Measurements from ENCODE around the genes SSR2 and SMG5.

GRCh38 chr1:155323189-155324080 is 2.7 kb downstream of the RUSC1 start:
- PRO-cap, result bidirectional peak, plus-strand start at chr1:155323463, minus-strand start at chr1:155323125; bidirectional peak, plus-strand start at chr1:155323923, minus-strand start at chr1:155323812
- RAMPAGE, long total RNA, 3 experiments, result start-site peak on the minus strand in 2 of 3 experiments, at chr1:155323543-155323805 at its widest, 5 to 10 reads per replicate

DNA sequence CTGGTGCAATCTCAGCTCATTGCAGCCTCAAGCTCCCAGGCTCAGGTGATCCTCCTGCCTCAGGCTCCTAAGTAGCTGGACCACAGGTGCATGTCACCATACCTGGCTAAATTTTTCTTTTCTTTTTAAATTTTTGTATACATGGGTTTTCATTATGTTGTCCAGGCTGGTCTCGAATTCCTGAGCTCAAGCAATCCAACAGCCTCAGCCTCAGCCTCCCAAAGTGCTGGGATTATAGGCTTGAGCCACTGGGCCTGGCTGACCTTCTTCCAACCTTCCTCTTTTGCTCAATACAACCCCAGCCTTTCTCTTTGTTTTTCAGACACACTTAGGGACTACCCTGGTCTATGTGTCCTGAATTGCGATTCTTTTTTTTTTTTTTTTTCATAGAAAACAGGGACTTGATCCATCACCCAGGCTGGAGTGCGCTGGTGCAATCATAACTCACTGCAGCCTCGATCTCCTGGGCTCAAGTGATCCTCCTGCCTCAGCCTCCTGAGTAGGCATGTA is 67.7 kb downstream of the RUSC1 start:
- PRO-cap, result no peak
- RAMPAGE, long total RNA, 3 experiments, result start-site peak on the minus strand in 1 of 3 experiments, centred at position 437 of the sequence, 15 reads per replicate

DNA sequence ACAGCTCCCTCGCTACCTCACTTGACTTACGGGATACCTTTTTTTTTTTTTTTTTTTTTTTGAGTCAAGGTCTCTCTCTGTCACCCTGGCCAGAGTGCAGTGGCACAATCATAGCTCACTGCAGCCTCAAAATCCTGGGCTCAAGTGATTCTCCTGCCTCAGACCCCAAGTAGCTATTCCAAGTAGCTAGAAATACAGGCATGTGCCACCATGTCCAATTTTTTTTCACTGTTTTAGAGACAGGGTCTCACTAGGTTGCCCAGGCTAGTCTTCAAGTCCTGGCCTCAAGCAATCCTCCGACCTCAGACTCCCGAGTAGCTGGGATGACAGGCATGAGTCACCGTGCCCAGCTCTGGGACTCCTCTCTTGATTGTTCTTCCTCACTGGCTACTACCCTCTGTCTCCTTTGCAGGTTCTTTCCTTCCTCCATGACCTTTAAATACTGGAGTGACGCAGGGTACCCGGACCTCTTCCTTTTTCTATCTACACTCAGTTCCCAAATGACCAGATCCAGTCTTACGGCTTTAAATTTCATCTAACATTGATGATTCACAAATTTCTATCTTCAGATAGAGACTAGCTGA is 35.0 kb downstream of the ASH1L start:
- PRO-cap, result no peak
- RAMPAGE, long total RNA, 3 experiments, result start-site peak on the minus strand in 1 of 3 experiments, centred at position 167 of the sequence, 8 reads per replicate

GRCh38 chr1:155562091-155562248 is 633 bp downstream of the ASH1L start:
- PRO-cap, result no peak
- RAMPAGE, long total RNA, 3 experiments, result no peak in any of the 3 experiments

GRCh38 chr1:155610481-155610780 is 413 bp downstream of the MSTO1 start:
- PRO-cap, result no peak
- RAMPAGE, long total RNA, 3 experiments, result no peak in any of the 3 experiments

GRCh38 chr1:155856215-155856613 is 800 bp downstream of the GON4L start:
- PRO-cap, result no peak
- RAMPAGE, long total RNA, 3 experiments, result no peak in any of the 3 experiments

GRCh38 chr1:155932111-155932669 is 2.0 kb downstream of the KHDC4 start:
- PRO-cap, result no peak
- RAMPAGE, long total RNA, 3 experiments, result no peak in any of the 3 experiments

GRCh38 chr1:155965039-155965781 is 13.1 kb downstream of the ARHGEF2 start:
- PRO-cap, result no peak
- RAMPAGE, long total RNA, 3 experiments, result no peak in any of the 3 experiments

DNA sequence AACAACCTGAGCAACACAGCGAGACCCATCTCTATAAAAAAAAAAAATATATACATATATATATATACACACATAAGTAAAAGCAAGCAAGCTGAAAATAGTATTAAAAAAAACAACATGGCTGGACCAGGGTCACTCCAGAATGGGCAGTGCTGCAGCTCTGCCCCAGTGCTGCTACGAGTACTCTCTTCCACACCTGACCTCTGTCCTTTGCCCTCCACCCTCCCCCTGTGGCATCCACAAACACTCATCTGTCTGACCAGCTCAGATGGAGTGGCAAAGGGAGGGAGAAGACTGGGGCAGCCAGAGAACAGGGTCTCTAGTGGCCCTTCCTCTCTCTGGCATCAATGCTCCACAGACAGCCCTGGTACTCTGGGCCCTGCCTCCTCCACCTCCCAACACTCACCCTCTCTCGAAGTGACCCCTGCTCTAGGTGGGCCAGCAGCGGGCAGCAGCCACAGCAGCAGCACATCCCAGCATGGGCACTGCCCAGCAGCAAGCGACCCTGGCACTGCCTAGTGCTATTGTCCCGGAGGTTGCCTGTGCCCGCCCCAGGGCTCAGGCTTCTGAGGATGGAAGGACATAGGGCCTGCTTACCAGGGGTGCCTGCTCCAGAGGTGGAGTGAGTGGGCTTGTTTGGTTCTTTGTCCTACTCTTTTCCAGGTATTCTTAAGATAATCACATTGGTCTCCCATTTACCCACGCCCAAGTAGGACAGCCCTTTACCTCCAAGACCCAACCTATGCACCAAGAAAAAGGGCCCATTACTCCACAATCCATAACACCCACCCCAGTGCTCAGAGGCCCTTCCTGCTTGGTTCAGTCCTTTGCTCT is 6.3 kb downstream of the ARHGEF2 start:
- PRO-cap, result no peak
- RAMPAGE, long total RNA, 3 experiments, result no peak in any of the 3 experiments

DNA sequence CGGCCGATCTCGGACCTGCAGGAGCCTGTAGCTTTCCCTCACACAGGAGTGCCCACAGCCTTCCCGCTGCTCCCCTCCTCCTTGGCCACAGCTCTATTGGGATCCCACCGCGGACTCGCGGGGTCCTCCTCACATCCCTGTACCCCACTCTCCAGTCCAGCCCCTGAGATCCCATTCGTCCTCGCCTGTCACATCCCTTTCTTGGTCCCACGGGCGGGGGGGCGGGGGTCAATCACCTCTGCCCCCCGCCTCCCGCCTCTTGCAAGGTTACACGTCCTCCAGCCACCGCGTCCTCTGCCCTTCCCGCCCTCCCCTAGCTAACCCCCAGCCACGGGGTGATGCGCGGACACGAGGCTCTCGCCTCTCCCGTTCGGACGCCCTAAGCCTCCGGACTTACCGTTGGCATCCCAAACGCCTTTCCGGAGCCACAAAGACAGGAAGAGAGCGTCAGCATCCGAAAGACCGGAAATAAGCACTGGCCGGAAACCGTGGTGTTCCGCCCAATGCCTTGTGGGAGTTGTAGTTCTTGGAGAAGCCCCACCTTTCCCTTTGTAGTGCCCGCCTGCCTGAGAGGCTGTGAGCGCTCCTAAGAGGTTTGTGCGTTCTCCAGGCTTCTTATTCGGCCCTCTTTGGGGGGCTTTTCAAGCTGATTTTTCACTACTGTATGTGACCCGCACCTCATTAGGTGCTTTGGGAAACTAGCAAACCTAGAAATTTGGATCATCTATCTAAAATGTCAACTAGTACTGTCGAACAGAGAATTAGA is at the start of gene SSR2:
TSS of gene SSR2 (minus strand) at position 461 of the 766 bp plus-strand sequence.
- PRO-cap, result unidirectional peak, minus-strand start at position 421 of the sequence; unidirectional peak, minus-strand start at position 460 of the sequence
- RAMPAGE, long total RNA, 3 experiments, result start-site peak on the minus strand in 3 of 3 experiments, centred at positions 423 to 433 of the sequence, 116 to 469 reads per replicate

DNA sequence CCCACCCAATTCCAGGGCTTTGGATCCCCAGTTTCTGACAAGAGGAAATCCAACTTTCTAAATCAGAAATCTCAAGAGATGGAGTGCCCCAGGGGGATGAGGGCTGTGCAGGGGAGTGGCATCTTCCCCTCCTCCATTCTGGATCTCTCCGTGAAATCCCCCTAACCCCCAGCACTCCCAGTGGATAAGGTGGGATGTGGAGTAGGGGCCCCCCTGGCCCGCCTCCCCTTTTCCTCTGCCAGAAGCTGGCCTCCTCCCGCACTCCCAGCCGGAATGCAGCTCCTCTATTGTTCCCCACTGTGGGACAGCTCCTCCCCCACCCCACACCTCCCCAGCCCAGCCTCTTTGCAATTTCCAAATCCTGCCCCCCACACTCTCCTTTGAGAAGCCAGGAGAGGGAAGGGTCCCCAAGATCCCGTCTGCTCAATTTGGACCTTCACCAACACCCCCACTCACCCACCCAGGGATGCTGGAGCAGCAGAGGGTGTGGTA is 2.0 kb downstream of the MEX3A start:
- PRO-cap, result no peak
- RAMPAGE, long total RNA, 3 experiments, result no peak in any of the 3 experiments

DNA sequence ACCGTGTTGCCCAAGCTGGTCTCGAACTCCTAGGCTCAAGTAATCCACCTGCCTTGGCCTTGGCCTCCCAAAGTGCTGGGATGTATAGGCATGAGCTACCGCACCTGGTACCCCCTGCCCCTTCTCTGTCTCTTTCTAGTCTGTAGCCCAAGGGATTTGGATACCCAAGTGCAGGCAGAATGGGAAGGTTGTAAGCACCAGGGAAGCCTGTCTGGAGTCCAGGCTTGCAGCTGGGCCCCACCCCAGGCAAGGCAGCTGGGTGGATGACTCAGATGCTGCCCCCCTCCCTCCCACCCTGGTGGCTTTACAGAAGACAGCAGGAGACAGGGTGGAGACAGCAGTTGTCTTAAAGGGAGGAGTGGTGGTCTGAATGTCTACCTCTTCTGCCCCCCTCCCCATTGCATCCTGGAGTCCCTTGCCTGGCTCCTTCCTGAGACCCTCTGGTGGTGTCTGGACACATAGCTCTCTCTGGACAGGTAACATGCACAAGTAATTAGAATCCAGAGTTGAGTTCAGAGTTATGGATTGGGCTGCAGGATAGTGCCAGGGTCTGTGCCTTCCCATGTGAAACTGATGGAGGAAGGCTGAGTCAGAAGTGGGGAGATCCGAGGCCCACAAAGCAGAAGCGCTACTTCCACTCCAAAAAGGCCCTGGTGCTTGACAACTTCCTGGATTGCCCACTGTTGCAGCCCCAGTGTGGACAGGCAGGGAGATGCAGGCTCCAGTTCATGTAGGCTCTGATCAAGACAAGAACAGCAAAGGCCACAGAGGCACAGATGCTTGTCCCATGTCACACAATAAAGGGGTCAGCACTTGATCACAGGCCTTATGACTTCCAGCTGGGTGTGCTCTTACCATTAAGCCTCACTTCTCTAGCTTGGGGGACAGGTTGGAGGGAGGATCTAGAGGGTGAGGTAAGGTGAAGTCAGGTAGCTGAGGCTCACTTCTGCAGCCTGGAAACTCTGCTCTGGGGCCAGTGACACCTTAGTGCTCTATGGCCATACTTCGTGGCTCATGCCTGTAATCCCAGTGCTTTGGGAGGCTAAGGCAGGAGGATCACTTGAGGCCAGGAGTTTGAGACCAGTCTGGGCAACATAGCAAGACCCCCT is 5.3 kb downstream of the LMNA start:
- PRO-cap, result no peak
- RAMPAGE, long total RNA, 3 experiments, result no peak in any of the 3 experiments

DNA sequence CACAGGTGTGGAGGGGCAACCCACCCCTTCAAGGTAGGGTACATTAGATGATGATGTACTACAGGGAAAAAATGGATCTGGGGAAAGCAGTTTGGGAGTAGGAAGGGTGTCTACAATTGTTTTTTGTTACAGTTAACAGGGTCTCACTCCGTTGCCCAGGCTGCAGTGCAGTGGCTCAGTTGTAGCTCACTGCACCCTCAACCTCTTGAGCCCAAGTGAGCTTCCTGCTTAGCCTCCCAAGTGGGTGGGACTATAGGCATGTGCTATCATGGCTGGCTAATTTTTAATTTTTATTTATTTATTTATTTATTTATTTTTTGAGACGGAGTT is 11.5 kb upstream of the SLC25A44 start:
- PRO-cap, result no peak
- RAMPAGE, long total RNA, 3 experiments, result no peak in any of the 3 experiments

- PRO-cap, result bidirectional peak, plus-strand start at chr1:156282935, minus-strand start at chr1:156282841
- RAMPAGE, long total RNA, 3 experiments, result start-site peak on the minus strand in 3 of 3 experiments, at chr1:156282802-156282826 at its widest, 72 to 287 reads per replicate
Measured at GRCh38 chr1:156282075-156283241, at the start of gene SMG5. SMG5 (minus strand) TSS chr1:156282825.

- PRO-cap, result unidirectional peak, plus-strand start at chr1:156456660; bidirectional peak, plus-strand start at chr1:156456810, minus-strand start at chr1:156456777
- RAMPAGE, long total RNA, 3 experiments, result no peak in any of the 3 experiments
Measured at GRCh38 chr1:156456184-156457175, 44.1 kb downstream of the MEF2D start.

GRCh38 chr1:156477482-156478141 is 23.0 kb downstream of the MEF2D start:
- PRO-cap, result no peak
- RAMPAGE, long total RNA, 3 experiments, result no peak in any of the 3 experiments

DNA sequence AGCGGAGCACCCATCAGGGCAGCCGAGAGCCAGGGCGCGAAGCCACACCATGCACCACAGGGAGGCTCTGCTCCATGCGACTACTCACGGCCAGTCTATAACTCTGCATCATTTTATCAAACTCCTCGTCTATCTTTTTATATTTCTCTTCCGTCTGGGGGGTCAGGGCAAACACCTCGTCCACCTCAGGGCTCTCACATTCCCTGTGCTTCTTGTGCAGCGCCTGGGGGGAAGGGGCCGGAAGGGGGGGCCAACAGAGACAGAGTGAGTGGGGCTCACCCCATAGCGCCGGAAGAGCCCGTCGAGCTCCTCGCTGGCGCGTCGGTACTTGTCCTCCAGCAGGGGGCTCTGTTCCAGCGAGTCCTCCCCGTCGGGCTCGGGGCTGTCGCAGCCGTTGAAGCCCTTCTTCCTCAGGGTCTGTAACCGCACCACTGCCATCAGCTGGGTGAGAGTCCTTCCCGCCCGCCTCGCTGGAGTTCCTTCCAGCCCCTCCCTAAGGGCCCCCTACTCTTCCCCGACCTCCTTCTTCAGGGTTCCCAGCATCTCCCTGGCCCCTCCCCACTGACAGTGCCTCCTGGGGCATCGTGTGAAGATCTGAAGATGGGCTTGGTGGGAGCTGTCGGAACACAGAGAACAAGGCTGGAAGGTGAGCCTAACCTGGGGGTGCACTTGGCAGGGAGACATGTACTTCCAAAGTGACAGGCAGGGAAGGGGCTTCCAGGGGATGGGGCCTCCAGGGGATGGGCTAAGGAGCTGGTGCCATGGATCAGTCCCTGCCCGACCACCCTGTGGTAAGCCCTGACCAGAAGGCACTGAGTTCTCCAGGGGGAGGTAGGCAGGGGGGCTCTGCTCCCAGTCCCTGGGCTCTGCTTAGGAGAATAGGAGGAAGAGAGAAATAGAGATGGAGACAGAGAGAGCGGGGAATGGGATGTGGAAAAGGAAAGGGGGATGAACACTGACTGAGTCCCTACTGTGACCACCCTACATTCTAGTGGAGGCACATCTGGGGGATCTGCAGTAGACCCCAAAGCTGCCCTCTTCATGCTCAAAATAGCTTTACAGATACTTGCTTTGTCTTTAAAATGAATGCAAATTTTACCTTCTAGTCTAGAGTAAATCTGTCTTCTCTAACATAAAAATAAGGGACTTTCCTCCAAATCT is 19.6 kb downstream of the MEF2D start:
- PRO-cap, result no peak
- RAMPAGE, long total RNA, 3 experiments, result no peak in any of the 3 experiments

DNA sequence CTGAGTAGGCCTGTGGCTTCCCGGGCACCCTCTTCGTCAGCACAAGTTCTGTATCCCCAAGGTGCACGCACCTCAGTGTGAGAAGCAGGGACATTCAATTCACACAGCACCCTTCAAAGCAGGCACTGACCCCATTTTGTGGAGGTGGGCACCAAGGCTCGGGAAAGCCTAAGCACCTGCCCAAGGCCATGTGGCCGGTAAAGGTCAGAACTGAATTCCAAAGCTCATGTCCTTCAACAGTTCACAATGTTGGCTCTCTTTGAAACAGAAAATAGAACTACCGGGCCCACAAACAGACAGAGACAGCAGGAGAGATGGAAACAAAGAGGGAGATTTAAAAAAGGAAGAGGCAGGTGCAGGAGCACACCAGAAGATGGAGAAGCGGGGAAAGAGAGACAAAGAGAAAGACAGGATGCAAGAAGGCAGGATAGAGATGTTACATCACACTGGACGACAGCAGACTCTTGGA is 18.8 kb downstream of the MEF2D start:
- PRO-cap, result no peak
- RAMPAGE, long total RNA, 3 experiments, result no peak in any of the 3 experiments

GRCh38 chr1:156486605-156487245 is 13.8 kb downstream of the MEF2D start:
- PRO-cap, result no peak
- RAMPAGE, long total RNA, 3 experiments, result start-site peak on the minus strand in 2 of 3 experiments, at chr1:156486651-156486911 at its widest, 8 to 10 reads per replicate

GRCh38 chr1:156491245-156491592 is 9.4 kb downstream of the MEF2D start:
- PRO-cap, result no peak
- RAMPAGE, long total RNA, 3 experiments, result no peak in any of the 3 experiments